Mammary microvascular endothelial cell (primary cell): ENCODE measurements around a stretch of chr5.

- RAMPAGE, long total RNA = no peak
Observed at GRCh38 chr5:73917403-73917943, 291.5 kb downstream of the ARHGEF28 start.

GRCh38 chr5:74143649-74144228, 496.8 kb downstream of the ENC1 start:
- RAMPAGE, long total RNA = no peak

- RAMPAGE, long total RNA = no peak
Observed at GRCh38 chr5:74199101-74199498, 441.4 kb downstream of the ENC1 start.

GRCh38 chr5:74275852-74276084, 364.8 kb downstream of the ENC1 start:
- RAMPAGE, long total RNA = no peak

GRCh38 chr5:74641750-74642858, 1.6 kb upstream of the ENC1 start:
- RAMPAGE, long total RNA = no peak

- RAMPAGE, long total RNA = no peak
Observed at GRCh38 chr5:74685911-74686650, 1.0 kb downstream of the HEXB start.

DNA sequence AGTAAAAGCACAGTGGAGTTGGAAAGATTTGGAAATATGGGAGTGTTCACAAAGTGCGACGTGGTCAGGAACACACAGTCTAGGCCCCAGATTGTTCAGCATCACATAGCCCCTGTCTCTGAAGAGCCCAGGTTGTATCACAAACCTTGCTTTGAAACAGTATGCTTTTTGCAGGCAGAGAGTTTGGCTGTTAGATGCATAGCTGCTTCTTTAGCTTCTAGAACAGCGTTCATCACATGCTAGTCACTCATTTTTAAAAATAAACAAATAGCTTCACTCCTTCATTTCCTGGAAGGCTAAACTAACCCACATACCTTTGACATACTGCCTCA, 2.2 kb downstream of the HEXB start:
- RAMPAGE, long total RNA = no peak

- RAMPAGE, long total RNA = no peak
Observed at GRCh38 chr5:74767544-74768116, 581 bp downstream of the NSA2 start.

- RAMPAGE, long total RNA = no peak
Observed at GRCh38 chr5:74866725-74867015, 483 bp upstream of the FAM169A start.

DNA sequence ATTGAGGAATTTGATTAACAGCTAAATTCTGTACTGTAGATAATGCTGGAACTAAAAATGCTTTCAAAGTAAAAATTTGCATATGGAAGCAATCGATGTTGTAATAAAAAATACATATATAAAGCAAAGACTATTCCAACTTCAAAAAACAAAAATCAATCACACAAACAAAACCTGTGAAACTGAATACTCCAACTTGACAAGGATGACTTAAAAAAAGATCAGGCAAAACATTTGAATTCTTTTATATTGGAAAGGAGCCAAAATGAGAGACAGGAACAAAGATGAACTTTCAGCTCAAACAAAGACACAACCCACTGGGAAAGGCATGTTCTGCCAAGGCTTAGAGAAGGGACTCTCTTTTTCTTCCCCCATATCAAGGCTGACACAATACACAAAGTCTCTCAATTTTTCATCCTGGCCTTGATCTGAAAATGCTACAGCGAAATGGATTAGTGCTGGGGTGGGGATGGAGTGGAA, 11.4 kb upstream of the FAM169A start:
- RAMPAGE, long total RNA = no peak

GRCh38 chr5:75053479-75053626, 995 bp upstream of the GCNT4 start:
- RAMPAGE, long total RNA = no peak

GRCh38 chr5:75059702-75060427, 7.5 kb upstream of the GCNT4 start:
- RAMPAGE, long total RNA = no peak

GRCh38 chr5:75364773-75365994, 28.2 kb downstream of the HMGCR start:
- RAMPAGE, long total RNA = no peak

- RAMPAGE, long total RNA = no peak
Observed at GRCh38 chr5:75416615-75417255, 79.7 kb downstream of the HMGCR start.

DNA sequence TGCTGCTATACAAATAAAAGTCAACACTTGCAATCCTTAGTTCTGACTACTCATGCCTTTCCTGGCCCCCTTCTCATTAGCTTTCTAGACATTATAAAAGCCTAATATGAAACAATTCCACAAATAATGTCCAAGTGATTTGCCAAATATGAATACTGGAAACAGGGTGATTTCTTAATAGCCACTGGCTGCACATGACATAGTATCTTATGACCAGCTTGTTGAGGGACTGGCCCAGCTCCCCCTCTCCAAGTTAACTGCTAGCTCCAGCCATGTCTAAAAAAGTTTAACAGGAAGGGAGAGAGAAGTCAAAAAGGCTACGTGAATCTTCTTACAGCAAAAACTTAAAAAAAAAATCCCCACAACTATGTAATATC, 1.5 kb downstream of the CERT1 start:
- RAMPAGE, long total RNA = no peak

GRCh38 chr5:76406106-76406359, 2.9 kb downstream of the IQGAP2 start:
- RAMPAGE, long total RNA = no peak

DNA sequence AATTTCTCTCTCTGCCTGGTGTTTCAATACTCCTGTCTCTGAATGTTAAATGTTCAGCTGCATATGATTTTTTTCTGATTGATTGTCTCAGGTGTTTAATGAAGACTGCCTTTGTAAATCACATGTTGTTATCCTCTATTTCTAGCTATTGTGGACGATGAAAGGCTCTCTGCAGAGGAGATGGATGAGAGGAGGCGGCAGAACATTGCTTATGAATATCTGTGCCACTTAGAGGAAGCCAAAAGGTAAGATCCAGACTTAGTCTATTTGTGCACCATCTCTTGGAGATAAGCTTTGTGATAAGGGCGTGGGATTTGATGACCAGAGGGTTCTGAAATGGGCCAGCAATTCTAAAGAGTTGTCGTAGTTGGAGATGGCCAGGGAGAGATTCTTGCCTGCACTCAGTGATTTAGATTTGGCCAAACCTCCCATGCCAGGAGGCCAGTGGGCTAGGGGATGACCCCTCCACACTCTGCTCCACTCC, 58.4 kb downstream of the IQGAP2 start:
- RAMPAGE, long total RNA = no peak

DNA sequence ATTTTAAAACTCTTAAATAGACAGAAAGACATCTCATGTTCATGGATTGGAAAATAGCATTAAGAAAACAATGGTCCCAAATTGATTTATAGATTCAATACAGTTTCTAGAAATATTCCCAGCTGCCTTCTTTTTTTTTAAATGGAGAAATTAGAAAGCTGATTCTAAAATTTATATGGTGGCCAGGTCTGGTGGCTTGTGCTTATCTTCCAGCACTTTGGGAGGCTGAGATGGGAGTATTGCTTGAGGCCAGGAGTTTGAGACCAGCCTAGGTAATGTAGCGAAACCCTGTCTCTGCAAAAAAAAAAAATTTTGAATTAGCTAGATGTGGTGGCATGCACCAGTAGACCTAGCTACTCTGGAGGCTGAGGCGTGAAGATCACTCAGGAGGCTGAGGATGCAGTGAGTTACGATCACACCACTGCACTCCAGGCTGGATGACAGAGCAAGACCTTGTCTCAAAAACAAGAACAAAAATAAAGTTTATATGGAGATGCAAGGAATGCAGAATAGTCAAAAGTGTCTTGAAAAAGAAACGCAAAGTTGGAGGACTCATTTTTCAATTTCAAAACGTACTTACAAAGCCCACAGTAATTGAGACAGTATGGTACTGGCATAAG, 62.9 kb downstream of the IQGAP2 start:
- RAMPAGE, long total RNA = no peak

DNA sequence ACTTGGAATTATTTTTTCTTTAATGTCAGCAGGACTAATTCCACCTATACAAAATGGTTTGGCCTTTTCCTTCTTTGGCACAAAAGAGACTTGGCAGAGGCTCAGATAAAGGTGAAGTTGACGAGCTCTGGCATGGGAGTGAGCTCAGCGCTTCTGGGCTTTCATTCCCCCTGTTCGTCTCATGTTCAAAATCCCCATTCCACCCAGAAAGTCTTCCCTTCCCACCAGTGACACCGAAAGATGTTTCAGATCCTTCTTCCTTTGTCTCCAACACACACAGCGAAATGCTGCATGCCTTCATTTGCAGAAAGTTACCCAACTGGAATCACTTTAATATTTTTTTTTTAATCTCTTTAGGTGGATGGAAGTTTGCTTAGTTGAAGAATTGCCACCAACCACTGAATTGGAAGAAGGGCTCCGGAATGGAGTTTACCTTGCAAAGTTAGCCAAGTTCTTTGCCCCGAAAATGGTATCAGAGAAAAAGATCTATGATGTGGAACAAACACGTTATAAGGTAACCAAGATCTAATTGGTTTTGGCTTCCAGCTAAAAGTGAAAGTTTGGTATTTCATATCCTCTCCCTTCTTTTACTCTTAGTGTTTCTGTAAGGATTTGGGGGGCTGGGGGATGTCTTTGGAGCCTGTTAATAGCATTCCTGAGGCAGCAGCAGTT, 61.0 kb downstream of the F2RL2 start:
- RAMPAGE, long total RNA = no peak

DNA sequence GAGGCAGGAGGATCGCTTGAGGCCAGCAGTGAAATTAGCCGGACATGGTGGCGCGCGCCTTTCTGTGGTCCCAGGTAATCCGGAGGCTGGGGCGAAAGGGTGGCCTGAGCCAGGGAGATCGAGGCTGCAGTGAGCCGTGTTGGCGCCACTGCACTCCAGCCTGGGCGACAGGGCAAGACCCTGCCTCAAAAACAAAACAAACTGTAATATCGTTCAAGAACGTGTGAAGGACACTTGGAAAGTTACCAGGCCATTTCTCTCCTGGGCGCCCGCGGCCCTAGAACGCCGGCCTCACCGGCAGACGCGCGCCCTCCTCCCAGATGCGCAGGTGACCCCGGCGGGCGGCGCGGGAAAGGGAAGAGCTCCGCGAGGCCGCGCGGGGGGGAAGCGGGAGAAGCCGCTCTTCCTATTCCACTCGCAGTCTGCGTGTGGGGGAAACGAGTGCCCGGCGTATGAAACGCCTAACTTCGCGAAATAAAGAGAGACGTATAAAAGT, 848 bp upstream of the F2R start:
- RAMPAGE, long total RNA = no peak